Cardiac ventricle fibroblast (primary cell): Measurements from ENCODE around the genes SACM1L and LTF.

DNA sequence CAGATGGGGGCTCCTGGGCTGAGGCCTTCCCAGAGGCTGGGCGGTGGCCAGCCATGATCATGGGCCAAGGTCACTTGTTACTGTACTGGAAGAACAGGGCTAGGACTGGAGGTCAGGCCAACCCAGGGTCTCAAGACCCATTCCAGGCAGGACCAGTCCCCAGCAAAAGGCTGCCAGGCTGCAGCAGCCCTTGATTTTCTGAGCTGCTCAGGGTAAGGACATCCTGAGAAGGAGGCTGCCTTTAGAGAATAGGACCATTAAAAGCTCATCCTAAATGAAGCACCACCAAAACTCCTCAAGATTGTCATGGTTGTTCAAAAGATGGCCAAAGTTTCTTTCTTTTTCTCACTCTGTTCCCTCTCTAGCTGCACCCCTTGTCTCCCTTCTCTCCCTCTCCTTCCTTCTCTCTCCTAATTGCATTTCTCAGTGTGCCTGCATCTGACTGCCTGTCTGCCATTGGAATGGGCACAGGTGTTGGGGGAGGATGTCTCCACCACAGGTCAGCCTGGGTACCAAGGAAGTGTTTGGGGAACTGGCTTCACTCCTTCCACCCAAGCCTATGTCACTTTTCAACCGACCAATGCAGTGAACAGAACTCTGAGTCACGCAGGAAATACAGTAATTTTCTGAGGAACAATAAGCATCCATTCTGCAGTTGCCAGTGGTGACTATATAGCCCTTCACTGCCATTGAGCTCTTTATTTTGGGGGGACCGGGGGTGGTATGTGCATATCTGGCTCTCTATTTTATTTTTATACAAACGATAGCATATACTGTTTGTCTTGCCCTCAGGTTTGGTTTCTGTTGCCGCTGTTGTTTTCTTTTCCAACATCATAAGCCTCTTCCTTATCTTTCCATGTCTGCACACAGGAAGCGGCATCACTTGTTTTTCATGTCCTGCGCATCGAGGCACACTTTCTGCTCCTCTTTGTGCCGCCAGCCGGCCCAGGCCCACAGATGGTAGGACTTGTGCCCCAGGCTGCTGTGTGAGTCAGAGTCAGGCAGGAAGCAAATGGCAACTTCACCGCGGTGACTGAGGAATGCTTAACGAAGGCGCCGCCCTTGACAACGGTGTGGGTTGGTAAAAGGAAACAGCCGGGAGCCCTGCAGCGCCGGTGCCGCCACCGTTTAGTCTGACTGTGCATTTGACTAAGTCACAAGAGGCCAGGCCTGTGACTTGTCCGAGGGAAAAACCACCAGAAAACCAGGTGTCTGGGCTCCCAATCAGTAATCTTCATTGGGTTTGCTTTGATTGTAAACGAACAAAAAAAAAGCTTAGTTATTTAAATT is 20.9 kb upstream of the CDCP1 start:
- RAMPAGE, long total RNA, result no peak

DNA sequence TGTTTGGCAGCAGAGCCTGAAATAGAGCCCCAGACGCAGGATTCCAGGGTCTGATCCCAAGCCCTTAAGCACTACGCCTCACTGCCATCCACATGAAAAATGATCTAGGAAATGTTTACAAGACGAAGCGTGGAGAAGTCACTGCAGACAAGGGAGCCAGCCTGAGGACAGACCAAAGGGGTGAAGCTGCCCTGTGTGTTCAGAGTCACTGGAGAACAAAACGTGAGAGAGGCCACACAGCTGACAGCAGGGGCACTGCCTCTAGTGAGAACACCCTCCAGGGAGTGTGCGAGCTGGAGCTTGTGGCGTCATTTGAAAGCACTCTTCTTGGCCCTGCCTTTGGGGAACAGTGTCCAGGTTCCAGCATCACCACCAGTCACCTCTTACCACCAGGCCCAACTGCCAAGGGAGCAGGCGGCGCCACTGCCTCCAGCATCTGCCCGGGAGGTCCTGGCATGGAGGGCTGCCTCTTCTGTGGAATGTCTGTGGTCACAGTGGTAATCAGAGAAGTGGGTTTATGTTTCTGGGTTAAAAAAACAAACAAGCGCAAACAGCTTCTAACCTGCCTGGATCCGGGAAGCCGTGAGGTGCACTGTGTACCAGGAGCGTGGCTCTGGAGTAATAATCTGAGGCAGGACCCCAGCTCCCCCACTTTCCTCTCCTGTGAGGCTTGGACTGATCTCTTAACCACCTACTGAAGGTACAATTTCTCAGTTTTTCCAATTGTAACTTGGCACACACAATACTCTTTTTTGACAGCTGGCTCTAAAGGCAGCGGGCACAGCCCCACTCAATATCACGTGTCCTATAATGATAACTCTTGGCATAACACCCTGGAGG is 32.1 kb upstream of the CDCP1 start:
- RAMPAGE, long total RNA, result no peak

GRCh38 chr3:45223480-45224416 is 2.3 kb downstream of the TMEM158 start:
- RAMPAGE, long total RNA, result no peak

DNA sequence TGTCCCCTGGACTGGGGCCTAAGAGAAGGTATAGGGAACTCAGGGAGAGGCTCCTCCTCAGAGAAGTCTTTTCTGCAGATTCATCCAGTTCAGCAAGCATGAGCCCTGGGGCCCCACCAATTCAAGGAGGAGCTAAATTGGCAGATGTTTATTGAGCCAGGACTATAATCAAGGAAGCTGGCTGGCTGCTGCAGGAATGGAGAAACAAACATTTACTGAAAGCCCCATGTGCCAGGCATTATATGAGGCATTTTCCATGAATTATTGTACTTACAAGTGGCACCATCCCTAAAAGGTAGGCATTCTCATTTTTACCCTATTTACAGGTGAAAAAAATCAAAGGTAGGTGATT is 22.0 kb upstream of the LARS2 start:
- RAMPAGE, long total RNA, result no peak

DNA sequence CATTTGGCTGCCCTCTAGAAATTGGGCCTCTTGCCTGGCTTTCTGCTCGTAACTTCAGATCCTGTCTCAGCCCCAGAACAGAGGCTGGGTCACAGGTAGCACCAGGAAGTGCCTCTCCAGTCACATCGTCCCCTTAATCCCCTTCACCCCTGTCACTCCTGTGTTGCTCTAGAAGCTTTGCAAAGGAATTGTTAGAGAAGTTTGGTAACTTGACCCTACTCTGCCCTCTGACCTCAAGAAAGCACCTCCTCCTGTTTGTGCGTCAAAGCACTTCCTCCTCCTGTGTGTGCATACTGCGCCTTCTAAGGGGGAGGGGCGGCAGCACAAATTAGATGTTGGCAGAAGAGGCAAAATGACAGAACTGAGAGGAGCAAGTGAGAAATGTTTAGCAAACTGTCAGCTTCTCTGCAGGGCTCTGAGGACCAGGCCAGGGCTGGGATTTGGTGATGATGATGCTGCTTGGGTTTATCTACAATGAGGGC is 76.1 kb downstream of the LARS2 start:
- RAMPAGE, long total RNA, result no peak

DNA sequence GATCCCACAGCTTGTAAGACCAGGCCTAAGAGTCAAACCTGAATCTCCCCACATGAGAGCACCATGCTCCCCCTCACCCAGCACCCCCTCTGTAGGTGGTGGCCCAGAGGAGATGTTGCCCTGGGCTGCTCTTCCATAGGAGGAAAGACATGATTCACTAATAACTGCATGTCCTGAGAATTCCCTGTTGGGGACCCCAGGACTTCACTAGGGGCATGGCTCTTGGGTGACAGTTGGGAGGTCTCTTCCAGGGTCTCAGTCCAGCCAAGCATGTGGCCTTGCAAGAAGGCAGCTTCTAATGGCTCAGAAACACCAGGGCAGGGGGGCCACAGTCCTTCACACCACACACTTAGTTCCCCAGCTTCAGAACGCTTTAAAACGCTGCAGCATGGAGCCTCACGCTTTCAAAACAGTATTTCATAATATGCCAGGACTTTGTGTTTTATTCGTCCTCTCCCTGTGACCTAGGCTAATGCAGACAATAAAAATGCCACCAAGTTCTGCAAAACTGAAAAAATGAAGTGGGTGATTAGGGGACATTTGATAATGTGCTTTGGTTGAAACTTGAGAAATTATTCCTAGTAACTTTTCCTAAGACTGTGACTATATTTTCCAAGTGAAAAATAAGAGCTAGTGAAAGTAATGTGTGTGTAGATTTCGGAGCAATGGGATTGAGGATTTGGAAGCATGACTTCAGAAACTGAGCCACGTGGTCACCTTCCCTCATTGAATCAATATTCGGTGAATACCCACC is 48.4 kb upstream of the LIMD1 start:
- RAMPAGE, long total RNA, result no peak

DNA sequence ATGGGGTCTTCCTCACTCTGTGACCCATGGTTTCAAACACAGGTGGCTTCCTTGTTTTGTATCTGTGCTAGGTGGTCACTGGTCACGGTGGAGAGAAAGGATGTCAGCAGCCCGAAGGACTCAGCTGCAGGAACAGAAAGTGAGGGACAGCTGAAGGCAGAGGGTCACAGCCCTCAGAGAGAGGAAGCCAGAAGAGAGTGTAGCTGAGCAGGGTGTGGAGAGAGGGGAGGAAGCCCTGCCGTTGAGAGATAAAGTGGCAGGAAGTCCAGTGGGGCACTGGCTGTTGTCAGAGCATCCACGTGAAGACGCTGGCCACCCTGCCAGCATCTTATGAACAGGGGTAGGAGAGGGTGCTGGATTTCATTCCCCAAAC is 36.9 kb downstream of the LIMD1 start:
- RAMPAGE, long total RNA, result no peak

DNA sequence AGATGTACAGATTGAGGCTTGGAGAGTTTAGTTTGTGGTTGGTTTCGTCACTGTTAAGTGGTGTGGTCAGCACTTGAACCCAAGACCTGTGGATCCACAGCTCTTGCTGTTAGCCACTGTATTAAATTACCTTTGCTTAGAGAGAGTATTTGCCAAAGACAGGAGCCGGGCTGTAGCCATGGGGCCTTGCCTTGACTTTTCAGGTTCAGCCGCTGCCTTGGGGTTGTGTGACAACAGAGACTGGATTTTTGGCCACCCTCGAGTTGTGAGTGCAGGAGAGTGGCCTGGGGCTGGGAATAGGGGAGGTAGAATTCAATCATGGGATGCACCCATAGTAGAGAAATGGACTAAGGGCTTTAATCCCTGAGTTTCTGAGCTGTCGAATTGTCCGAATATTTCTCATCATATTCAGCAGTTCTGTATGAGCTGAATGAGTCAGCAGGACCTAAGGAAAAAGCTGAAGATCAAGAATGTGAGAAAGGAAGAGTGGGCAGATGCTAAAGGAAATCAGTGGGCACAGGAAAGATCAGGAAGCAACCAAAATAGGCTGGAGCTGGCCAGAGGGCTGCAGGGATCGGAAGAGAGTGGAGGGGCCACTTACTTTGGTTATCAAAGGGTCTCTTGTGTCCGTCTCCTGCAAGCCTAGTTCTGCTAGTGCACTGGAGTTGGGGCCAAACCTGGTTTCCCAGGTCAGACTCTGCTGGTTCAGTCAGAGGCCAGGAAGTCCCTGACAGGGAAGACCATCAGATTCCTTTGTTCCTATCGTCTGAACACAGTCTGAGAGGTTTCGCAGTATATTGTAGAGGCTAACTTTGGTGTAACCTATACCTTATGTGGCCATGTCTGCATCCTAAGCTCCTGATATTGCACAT is 44.4 kb upstream of the SACM1L start:
- RAMPAGE, long total RNA, result no peak

GRCh38 chr3:45688994-45689653 is at the start of gene SACM1L:
SACM1L (plus strand) TSS chr3:45689396.
- RAMPAGE, long total RNA, result no peak

- RAMPAGE, long total RNA, result no peak
These were observed 4.7 kb downstream of the SLC6A20 start for GRCh38 chr3:45791589-45792054.

- RAMPAGE, long total RNA, result no peak
These were observed 21.6 kb downstream of the CXCR6 start for GRCh38 chr3:45964770-45965271.

GRCh38 chr3:45988876-45989254 is 6.8 kb downstream of the FYCO1 start:
- RAMPAGE, long total RNA, result no peak

GRCh38 chr3:46100525-46101355 is 73.5 kb upstream of the XCR1 start:
- RAMPAGE, long total RNA, result no peak

DNA sequence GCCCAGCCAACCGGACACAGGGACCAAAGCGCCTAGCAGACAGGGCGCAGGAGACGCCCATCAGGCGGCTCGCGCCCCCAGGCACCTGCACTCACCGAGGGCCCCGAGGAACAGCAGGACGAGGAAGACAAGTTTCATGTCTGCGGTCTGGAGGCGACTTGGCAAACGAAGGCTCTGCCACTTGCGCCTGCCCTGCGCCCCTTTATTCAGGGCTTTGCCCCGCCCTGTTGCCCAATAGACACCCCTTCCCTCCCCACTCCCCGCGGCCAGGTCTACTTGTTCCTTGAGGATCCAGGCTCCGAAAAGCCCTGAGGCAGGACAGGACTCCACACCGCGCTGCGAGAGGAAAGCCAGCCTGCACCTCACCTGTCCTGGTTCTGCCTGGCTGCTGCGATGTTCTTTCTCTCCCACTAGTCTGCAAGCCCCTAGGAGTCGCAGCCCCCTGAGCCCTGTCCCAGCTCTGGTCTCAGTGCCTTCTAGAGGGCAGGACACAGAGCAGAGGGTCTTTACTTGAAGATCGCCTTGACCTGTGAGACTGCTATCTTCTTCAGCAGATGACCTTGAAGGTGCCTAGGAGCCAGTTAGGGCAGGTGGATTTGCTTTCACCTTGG is at the start of gene LTF:
Gene LTF (minus strand): TSS at position 176 of the 611 bp plus-strand sequence.
- RAMPAGE, long total RNA, result no peak

GRCh38 chr3:46612550-46612883 is 192 bp downstream of the FAM240A start:
- RAMPAGE, long total RNA, result no peak

DNA sequence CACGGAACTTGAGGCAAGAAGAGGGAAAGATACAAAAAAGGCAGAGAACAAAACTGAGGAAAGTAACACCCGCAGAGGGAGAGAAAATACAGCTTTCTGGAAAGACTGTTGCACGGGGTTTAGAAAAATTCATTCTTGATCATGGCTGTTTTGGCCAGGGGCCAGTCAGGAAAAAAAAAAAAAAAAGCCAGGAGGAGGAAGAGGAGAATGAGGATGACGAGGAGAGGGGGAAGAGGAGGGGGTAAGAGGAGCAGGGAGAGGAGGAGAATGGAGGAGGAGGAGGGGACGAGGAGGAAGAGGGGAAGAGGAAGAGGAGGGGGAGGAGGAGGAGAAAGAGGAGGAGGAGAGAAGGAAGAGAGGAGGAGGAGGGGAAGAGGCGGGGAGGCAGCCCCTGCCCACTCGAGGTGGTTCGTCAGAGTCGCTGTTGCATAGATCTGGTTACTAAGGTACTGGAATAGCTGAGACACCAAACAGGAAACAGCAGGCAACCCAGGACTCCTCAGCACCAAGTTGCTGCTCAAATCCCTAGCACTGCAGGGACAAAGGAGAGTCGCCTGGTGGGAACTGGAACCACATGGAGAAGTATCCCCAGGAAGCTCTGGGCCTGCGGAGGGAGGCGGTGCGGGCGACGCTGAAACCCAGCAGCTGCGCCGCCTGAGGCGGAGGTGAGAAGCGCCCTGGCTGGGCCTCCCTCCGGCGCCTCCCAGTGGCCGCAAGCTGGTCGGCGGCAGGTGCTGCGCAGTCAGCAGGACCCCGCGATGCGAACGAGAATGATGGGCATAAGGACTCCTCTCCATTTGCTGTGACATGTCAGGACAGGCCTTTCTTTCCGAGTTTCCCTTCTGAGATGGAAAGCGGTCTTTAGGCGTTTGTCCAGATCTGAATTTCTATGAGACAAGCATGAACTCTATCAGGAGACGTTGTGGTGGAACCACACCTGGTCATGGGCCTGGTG is 17.4 kb downstream of the FAM240A start:
- RAMPAGE, long total RNA, result no peak

- RAMPAGE, long total RNA, result no peak
These were observed 1.7 kb downstream of the MYL3 start for GRCh38 chr3:46861365-46862034.

- RAMPAGE, long total RNA, result no peak
These were observed 1.0 kb downstream of the MYL3 start for GRCh38 chr3:46862035-46862842.

GRCh38 chr3:46871126-46871660 is 6.3 kb upstream of the PTH1R start:
- RAMPAGE, long total RNA, result no peak

- RAMPAGE, long total RNA, result no peak
These were observed 11.3 kb downstream of the PTH1R start for GRCh38 chr3:46888692-46889251.